Temporal lobe (tissue), 2 donors: ENCODE results near the gene CD101.

DNA sequence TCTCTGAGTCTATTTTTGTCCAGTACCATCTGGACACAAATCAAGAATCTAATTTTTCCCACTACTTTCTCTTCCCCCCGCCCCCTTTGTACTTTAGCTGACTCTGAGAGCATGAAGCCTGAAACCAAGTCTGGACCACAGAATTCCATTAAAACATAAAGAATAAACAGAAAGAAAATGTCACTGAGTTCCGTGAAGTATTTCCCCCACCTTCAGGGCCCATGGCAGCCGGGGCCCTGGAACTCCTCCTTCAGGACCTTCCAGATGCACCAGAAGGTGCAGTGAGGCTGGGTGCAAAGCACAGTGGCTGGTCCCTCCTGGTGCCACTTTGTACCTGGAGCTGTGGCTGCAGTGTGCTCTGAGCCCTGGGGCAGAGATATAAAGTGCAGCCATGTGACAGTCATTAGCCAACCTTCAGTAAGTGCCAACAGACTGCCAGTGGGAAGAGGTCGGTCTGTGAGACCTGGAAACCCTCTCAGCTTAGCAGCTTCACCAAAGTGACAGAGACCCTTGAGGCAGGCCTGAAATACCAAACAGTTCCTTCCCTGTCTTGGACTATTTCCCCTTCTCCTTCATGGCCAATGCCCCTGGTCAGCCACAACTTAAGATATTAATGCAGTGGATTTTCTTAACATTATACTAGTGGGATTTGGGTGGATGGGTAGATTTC is 26.6 kb upstream of the NGF start:
- RAMPAGE, long total RNA, result no peak

GRCh38 chr1:115642329-115643172 is 781 bp downstream of the VANGL1 start:
- RAMPAGE, long total RNA, result no peak

DNA sequence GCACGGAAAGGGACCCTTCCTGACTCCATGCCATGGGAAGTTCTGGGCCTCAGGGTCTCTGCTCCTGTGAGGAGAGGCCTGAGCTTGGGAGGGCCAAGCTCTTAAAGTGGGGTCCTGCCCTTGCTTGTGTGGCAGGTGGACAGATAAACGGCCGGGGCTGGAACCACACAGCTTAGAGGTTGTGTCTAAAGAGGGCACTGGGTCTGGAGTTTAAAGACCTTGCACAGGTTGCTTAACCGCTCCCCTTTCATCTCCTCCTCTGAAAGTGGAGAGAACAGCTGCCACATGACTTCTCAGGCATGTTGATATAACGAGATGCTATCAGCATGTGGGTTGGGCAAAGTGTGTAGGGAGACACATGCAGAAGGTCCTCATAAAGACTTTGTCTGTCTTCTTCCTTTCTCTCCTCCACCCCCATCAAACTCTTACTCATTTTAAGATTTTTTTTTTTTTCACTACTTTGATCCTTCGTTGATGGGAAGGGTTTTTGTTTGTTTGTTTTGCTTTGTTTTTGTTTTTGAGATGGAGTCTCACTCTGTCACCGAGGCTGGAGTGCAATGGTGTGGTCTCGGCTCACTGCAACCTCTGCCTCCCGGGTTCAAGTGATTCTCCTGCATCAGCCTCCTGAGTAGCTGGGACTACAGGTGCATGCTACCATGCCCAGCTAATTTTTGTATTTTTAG is 57.2 kb downstream of the CASQ2 start:
- RAMPAGE, long total RNA, result no peak

DNA sequence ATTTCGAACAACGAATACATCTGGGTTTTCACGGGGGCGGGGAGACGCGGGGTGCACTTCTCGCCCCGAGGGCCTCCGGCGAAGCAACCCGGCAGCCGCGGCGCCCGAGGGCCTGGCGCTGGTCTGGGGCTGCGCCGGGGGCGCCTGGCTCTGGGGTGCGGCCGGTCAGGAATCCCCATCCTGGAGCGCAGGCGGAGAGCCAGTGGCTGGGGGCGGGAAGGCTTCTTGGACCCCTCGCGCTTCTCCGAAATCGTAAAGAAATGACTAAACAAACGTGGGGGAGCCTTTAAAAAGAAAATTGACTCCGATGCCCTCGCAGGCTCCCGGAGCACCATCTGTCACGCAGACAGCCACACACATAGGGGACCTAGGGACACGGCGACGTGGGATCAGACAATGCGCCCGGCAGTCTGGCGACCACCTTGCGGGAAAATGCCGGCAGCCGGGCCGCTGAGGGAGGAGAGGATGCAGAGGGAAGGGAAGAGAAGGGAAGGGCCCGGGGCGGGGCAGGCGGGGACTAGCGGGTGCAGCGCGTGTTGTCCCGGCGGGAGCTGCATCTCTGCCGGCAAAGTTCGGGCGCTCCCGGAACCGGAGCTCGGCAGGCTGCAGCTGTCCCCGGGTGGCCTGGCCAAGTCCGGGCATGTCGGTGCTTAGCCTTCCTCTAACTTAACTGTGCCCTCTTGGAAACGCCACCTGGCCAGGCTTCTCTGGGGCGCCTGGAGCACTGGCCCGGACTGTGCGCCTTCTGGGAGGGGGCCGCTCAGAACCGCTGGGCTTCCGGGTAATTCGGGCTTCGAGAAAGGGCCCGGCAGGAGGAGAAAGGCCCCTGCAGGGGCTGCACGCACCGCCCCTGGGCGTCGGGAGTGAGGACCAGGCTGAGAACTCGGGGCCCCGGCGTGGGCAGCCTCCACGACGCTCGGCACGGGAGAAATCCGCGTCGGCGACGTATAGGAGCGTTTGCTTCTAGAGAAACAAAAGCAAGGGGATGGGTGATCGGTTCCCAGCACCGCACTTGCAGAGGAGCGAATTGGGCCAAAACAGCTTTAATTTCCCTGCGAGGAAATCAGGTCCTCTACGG is 1.8 kb downstream of the NHLH2 start:
- RAMPAGE, long total RNA, result no peak

GRCh38 chr1:115977038-115977443 is 728 bp downstream of the SLC22A15 start:
- RAMPAGE, long total RNA, result no peak

- RAMPAGE, long total RNA, result no peak
Observed at GRCh38 chr1:116023312-116024280, 47.3 kb downstream of the SLC22A15 start.

DNA sequence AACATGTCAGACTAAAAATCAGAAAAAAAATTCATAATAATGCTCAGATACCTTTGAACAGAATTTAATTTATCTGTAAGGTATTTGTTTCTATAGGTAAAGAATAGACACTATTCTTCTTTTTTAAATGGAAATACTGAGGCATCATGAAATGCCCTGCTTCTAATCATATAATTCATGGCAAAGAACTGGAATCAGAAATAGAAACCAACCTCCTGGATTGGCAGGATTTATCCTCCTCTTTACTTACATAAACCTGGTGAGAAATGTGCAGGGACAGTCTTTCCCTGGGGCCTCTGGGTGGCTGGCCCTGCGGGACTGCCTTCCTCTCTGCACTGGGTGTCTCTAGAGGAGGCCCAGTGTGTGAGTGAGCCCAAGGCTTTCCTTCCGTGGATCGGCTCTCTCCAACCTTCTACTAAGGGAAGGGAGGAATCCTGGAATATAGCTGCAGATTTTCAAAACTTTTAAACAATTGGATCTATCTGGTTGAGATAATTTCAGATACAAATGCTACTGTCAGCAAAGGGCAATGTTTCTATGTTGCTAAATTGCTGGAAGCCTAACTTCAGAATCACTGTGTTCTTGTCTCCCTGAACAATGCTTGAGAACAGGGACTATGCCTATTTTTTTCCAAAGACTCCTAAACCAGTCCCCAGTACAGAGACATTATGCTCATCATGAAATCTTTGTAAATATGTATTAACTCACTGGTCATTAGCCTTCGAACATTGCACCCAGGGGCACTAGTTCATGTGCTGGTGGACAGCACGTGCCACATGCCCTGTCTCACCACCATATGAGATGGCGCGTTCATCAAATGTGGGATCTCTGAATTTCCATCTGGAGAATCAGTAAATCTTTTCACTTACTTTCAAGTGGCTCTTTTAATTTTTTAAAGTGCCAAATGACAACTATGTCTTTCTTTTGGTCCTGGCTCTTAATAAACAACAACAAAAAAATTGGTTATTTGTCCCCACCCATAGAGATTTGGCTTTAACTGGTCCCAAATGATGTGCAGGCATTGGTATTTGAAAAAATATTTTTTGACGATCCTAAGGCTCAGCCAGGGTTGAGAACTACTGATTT is 11.2 kb upstream of the ATP1A1 start:
- RAMPAGE, long total RNA, result no peak

DNA sequence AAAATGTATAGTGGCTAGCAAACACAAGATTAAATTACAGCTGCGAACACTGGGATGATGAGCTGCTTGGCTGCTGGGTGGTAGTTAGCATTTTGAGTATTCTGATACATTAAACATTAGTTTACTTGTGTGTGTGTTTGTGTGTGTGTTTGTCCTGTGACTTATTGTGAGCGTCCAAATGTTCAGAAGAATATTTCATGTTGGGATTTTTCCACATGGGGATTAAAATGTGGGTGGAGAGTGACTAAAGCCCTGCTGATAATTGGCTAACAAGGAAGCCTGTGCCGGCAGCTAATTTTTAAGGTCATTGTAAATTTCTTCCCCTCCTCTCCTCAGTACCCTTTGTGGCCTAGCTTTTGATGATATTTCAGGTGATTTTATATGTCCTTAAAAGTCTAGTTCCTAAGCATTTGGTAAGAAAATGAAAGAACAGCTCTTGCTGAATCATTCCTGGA is 2.5 kb downstream of the ATP1A1 start:
- RAMPAGE, long total RNA, result no peak

DNA sequence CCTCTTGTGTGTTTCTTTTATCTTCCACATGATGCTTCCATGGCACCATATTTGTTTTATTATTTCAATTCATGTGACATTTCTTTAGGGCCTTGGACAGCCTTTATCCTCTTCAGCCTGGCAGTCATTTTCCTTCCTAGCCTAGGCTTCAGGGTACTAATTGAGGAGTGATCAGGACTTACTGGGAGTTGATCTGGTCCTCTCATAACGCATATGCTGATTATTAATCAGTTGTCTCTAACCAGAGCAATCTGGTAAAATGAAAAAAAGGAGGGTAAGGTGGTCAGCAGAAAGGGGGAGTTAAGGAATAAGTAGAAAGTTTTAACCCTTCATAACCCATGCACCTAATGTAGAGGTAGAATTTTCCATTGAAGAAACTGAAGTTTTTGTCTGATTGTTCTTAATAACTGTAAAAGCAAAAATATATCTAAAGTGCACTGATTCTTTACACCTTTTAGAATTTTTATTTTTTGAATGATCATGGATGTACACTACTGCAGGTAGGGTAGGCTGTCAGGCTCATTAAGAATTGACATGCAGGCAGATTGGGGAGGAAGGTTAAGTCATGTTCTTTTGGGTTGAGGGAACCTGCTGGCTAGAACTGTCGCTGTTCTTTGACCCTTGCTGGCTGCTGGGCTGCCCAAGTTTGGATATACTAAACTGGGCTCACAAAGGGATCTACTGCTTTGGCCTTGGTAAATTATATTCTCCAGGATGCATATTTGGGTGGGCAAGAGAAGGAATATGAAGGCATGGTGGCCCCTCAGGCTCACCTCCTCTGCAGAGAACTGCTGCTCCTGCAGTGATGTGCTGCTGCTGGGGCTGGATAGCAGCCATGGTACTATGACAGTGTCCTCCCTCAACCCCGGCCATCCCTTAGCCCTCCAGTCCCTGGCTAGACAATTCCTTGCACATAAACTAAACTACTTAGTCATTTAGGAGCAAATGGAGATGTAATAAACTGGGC is 5.8 kb downstream of the ATP1A1 start:
- RAMPAGE, long total RNA, result no peak

DNA sequence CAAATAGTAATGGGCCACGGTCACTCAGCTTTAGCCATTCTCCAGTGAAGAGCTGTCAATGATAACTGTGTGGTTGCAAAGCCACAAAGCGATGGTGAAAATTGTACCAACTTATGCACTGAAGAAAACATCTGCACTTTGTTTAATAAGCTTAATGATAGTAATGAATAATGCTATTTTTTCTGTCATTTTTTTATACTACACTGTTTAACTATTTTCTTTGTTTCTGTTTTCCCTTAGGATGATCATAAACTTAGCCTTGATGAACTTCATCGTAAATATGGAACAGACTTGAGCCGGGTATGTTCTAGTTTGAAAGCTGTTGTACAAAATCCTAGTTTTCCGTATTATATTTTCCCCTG is 11.5 kb downstream of the ATP1A1 start:
- RAMPAGE, long total RNA, result no peak

GRCh38 chr1:116498951-116499516 is 71.8 kb downstream of the CD58 start:
- RAMPAGE, long total RNA, result no peak

- RAMPAGE, long total RNA, result no peak
Observed at GRCh38 chr1:116556188-116557361, 14.3 kb downstream of the CD58 start.

DNA sequence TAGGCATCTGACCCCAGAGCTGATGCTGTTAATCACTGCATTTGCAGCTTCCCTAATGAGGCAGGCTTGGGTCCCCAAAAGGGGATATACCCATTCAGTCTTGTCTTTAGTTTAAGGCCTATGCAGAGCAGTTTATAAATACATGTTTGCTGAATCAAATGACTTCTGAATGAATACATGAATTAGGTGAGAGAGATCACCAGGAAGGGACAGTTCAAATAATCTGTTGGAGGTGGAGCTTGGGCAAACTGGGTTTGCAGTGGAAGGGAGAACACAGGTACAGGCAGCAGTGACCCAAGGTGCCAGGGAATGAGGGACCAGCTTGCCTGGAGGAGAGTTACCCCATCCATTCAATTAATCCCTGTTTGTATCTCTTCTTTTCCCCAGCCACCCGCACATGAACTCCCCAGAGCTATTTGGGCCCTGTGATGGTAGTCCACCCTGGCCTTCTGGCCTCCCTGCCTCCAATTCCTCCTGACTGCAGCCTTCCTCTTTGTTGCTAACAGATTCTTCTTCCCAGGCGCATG is 1.9 kb downstream of the CD58 start:
- RAMPAGE, long total RNA, result no peak

DNA sequence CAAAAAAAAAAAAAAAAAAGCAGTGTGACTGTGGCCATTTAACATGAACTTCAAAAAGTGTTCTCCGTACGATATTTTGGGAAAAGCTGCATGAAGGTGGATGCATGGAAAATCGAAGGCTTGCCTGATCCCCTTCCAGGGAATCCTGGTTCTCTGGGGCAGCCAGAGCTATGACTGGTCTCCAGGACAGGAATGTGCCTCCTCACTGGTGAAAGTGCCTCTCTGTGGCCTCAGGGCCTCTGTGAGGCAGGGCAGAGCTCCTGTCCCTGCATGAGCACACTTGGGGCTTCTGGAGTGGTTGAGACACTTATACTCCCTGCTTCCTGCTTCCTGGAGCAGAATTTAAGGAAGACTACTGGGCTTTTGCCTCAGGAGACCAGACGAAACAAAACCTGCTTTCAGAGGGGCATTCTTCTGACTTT is 29.1 kb upstream of the IGSF3 start:
- RAMPAGE, long total RNA, result no peak

DNA sequence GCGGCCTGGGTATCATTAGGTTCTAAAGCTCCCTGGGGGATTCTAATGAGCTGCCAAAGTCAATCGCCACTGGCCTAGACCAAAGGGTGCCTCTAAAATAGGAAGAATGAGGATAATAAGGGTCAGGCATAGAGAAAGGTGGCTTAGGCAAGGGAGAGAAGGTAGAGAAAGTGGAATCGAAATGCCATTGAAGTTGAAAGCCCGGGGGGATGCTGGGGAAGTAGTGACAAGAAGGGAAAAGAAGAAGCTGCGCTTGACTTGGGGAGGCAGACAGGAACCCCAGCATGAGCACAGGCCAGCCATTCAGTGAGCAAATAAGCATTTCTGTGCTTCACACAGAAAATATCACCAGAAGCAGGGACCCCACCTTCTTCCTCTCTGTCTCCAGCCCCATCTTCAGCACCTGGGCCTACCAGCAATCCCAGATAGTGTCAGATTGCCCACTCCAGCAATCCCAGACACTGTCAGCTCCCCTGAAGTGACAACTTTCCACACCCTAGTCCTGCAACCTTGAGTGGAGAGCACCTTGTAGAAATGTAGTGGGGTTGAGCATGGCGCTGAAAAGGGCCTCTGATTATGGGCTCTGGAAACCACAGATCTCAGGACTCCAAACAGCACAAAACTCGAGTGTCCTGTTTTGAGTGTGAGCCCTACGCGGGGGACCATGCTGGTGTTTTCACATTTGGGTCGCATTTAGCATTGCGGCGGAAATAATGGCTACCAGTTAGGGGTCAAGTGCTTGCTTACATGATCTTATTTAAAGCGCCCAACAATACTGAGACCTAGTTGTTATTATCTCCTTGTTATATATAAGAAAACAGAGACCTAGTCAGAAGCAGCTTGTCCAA is 1.6 kb downstream of the CD2 start:
- RAMPAGE, long total RNA, result no peak

DNA sequence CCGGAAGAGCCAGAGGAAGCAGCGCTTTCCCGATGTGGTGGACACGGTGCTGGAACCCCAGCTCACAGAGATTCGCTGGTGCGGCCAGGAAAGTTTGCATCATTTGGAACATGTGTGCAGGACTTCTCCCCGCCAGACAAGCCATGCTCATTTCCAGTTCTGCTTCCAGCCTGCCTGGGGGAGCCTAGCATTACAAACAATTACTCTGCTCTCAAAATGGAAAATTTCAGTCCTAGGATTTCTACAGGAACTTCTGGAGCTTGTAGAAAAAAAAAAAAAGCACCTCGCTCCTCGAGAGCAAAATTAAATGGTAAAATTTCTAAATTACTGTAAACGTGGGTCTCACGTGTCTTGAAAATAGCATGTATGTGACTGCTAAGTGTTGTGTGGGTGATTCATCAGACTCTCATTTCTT is 62.0 kb upstream of the PTGFRN start:
- RAMPAGE, long total RNA, result no peak

- RAMPAGE, long total RNA, result no peak
Observed at GRCh38 chr1:117001563-117002041, at the start of gene CD101. TSS of gene CD101 (plus strand) at chr1:117001760.

DNA sequence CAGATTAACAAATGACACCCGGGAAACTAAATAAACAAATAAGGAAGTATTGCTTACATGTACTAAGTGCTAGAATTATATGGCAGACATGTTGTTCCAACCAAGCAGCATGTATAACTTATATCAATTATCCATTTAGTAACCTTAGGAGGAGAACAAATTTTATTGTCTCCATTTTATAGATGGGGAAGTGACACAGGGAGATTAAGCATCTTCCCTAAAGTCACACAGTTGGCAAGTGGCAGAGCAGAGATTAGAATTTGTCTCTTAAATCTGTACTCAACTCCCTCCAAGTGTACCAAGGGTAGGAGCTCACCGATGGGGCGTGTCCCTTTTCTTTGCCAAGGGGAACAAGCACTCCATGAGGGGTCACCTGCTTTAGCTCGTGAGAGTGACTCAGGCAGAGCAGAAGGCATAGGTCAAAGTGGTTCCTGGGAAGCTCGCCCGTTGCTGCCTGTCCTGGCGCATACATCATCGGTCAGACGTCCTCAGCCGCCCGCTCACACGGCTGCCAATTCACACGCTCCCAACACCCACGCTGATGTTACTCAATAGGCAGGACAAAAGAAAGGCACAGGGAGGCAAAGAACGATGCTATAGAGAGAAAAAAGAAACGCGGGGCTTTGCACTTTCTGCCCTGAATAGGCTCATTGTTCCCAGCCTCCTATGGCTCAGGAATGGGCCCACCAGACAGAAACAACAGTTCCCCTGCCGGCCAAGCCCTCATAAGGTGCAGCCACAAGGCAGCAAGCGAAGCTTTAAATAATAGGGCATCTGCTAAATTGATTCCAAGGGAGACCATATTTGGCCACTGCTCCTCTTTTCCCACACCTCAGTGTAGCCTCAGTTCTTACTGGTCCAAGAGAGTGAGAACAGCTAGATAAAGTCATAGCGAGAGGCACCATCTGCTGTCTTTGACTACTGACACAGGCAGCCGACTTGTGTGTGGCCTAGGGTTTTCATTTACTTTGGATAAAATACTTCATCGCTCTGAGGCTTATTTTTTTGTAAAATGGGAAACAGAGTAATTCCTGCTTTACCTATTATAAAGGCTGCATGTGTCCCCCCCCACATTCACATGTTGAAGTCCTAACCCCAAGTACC is 38.8 kb downstream of the VTCN1 start:
- RAMPAGE, long total RNA, result no peak

- RAMPAGE, long total RNA, result no peak
Observed at GRCh38 chr1:117612421-117612735, 6.5 kb downstream of the TENT5C start.

GRCh38 chr1:117615496-117616017 is 9.7 kb downstream of the TENT5C start:
- RAMPAGE, long total RNA, result no peak